Frontal cortex (tissue), 2 donors: ENCODE measurements around a stretch of chr17.

- RAMPAGE, long total RNA, result no peak
Measured at GRCh38 chr17:82239661-82240813, 11.2 kb downstream of the SLC16A3 start.

- RAMPAGE, long total RNA, result no peak
Measured at GRCh38 chr17:82241368-82242041, 12.7 kb downstream of the SLC16A3 start.

DNA sequence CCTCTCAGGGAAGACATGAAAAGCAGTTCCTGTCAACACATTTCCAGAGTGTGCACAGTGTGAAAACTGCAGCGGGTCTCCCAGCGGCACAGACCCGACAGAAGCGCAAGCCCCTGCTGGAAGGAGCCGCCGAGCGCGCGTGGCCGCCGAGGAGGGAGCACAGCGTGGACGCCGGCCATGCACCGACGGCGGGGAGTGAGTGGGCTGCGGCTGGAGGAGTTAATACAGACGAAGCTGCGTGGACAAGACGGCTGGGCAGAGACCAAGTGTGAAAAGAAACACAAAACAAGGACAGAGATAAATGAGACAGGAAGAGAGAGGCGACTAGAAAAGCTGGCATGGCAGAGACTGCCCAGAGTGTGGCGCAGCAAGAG lies 16.3 kb downstream of the SLC16A3 start:
- RAMPAGE, long total RNA, result no peak

DNA sequence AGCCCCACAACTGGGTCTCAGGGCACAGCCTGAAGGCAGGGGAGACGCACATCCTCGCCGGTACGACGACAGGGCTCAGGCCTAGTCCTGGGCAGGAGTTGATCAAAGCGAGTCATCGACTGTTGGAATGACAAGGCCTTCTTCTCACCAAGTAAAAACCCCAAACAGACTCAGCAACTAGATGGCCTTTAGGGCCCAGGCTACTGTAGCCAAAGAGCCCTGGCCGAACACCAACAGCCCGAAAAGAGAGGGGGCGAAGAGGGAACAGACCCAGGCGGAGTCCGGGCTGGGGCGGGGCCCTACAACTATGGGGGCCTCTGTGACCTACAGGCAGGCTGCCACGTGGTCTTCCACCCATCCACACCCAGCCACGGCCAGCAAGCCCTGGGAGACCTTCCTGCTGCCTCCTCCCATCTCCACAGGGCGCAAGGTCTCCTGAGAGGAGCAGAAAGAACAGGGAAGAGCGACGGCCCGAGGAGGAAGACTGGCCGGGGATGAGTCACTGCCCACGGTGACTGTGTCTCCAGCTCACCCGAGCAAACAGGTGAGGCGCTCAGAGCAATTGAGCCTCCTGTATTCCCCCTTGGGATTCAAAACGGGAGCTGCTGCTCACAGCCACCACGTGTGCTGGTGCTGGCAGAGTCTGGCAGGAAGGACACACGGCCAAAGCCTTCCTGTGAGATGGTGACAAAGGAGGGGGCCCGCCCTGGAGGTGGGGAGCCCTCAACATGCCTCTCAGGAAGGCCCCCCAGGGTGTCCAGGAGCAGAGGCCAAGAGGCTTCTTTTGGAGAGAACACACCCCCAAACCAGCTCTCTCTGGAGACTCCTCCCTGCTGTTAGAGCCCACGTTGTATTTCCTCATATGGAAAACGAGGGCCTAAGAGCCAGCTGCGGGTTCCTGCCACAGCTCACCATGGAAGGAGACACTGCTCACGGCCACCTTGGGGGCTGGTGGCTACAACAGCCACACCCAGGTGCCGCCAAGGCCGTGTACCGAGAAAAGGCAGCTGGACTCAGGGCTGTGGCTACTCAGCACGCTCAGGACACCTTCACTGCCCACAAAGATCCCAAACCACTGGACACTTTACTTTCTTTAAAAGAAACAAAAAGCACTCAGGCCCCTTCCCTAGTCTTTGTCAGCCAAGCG lies 17.9 kb downstream of the SLC16A3 start:
- RAMPAGE, long total RNA, result no peak

- RAMPAGE, long total RNA, result no peak
Measured at GRCh38 chr17:82309851-82310511, 7.4 kb downstream of the CD7 start.

- RAMPAGE, long total RNA, result no peak
Measured at GRCh38 chr17:82331336-82331866, 2.2 kb downstream of the SECTM1 start.

DNA sequence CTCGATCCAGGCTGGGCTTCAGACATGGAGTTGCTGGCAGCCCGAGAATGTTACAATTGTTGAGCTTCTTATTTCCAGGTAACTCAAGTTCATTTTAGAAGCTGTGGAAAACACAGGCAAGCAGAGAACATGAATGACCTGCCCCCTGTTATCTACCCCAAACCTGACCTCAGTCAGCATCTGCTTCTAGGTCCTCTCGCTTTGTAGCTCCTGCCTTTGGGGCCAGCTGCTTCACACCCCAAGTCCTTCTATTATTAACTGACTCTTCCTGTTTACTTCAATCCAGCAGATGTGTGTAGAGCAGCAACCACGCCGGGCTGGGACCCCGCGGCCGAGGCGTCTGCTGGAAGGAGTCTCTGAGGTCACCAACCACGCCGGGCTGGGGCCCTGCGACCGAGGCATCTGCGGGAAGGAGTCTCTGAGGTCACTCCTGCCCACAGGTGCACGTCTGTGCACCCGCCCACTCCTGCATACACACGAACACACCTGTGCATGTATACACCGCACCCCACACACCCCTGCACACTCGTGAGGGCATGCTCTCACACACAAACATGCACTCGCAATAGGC lies 7.9 kb upstream of the TEX19 start:
- RAMPAGE, long total RNA, result no peak

DNA sequence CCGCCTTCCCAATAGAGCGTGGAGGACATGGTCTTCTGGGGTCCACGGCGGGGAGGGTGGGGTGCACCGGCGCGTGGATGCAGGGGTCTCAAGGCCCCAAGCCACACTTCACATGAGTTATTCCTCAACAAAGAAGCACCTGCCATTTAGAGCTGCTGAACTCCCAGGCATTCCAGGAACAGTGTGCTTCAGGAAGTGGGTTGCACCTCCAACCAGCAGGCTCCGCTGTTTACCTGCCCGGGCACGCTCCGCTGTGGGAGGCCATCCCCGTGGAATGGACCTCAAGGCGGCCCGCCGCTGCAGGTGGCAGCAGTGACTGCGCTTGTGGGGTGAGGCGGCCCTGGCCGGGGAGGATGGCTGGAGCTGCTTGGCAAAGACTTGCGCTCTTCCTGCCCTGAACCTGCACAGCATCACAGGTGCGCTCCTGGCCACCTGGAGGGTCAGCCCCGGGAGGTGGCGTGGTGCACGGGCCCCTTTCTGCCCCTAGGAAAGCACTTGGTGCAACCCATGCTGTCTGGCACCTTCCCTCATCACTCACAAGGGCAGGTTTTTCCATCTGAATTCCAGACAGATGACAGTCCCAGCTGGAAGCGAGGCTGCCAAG lies 13.1 kb downstream of the UTS2R start:
- RAMPAGE, long total RNA, result no peak

DNA sequence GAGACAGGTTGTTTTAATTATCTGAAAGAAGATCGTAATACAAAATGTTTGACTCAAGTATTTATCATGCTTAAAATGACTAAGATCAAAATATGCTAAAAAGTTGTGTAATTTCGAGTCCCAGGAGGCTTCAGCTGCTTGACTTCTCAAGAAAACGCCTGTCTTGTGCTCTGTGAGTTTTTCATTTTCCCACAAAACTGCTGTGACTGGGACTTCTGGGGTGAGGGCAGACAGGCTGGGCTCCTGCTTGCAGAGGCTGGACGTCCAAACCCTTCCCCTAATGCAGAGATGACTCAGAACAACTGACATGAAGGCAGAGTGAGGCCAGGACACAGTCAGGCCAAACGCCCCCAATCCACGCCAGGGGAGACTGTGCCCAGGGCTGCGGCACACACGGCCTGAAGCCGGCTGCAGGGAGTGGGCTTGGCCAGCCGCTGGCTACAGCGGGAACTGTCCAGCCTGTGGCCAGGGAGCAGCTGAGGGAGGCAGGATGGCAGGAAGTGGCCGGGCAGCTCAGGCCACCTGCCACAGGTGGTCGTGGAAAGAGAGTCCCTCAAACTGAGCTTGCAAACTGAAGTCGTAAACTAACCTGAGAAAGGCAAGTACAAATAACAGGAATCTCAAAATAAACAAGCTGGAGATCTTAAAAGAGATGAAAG lies 21.5 kb upstream of the HEXD start:
- RAMPAGE, long total RNA, result no peak

DNA sequence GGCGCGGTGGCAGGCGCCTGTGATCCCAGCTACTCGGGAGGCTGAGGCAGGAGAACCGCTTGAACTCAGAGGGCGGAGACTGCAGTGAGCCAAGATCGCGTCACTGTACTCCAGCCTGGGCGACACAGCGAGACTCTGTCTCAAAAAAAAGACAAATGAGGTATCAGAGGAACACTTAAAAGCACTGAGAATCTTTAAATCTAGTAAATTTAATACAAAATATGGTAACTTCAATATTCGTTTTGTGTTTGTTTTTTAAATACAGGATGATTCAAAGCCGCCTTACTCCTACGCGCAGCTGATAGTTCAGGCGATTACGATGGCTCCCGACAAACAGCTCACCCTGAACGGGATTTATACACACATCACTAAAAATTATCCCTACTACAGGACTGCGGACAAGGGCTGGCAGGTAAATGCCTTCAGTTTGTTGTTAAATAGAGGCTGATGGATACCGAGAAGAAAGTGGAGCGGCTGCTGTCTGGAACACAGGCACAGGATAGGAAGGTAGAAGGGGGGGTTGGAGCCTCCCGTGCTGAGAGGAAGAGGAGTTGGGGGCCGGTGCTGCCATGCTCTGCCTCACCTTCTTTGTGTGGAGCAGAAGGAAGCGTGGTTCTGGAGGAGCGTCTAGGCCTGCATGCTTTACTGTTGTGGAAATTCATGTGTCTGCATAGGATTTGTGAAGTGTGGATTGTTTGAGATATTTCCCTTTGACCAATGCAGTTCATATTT lies 52.1 kb downstream of the FOXK2 start:
- RAMPAGE, long total RNA, result no peak

DNA sequence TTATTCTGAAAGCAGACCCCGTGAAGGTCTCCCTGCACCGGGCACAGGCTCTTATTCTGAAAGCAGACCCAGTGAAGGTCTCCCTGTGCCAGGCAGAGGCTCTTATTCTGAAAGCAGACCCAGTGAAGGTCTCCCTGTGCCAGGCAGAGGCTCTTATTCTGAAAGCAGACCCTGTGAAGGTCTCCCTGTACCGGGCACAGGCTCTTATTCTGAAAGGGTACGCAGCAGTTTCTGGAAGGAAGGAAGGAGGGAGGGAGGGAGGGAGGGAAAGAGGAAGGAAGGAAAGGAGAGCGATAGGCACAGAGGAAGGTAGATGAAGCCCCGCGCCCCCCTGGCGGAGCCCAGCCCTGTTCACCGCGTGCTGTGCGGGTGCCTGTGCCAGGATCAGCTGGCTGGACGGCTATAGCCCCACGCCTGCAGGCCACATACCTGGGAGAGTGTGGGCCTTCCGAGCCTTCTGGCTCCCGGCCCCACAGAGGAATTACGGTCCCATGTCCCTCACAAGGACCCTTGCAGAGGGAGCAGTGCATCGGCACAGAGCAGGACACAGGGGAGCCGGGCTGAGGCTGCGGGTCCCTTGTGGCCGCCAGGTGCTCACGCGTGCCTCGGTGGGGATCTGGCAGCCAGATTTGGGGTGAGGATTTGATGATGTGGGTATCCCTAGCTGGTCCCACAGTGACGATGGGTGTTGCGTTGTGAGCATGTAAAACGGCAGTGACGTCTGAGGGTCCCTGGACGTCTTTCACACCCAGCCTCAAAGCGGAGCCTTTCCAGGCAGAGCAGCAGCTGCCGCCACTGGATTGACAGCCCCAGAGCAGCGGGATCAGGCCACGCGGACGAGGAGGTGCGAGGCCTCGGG lies 54.9 kb downstream of the WDR45B start:
- RAMPAGE, long total RNA, result no peak

DNA sequence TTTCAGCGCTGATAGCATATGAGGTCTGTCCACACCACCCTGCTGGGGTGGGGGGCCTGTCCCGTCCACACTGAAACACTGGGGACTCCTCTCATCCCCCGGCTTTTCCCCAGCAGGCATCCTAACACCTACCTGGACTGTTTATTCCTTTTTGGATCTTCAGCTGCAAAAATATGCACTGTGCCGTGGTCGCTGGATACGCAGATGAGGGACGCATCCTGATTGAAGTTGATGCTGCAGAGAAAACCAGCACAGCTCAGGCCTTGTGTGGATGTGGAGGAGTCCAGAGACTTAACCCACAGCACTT lies 31.1 kb downstream of the WDR45B start:
- RAMPAGE, long total RNA, result no peak

DNA sequence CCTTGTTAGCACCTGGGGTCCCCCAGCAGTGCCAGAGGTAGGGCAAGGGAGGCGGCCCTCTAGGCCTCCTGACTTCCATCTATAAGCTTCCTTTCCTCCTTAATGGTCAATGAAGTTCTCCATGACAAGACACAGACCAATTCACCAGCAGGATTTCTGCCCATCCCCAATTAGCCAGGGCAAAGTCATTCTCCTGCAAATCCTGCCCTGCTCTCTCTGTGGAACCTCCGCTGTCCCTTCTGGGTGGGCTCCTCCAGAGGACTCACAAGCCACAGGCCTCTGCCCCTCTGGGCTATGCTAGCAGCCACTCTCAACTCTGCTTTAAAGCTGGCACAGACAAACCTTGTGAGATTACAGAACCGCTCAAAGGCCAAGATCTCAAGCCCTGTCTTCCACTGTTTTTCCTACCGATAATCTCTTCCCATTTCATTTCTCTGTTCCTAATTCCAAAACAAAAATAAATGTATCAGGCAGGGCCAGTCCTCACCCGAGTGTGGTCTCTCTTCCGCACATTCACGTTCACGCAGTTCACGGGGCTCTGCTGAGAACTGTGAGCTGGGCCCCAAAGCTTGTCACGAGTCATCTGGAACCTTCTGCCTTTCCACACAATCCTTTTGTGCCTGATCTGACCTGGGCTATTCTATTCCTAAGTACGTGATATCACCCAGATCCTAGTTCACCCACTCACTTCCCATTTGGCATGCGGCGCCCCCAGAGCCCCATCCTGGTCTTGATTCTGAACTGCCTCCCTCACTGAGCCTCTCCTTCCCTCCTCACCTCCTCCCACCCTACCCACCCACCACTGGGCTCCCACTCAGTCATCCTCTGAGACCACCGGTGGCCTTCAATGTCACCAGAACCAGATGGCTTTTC lies 18.8 kb downstream of the WDR45B start:
- RAMPAGE, long total RNA, result no peak

- RAMPAGE, long total RNA, result no peak
Measured at GRCh38 chr17:82647192-82648154, 771 bp downstream of the WDR45B start.

- RAMPAGE, long total RNA, result no peak
Measured at GRCh38 chr17:82658354-82658880, 10.2 kb upstream of the WDR45B start.

GRCh38 chr17:82781382-82782236 lies 29.7 kb downstream of the TBCD start:
- RAMPAGE, long total RNA, result no peak

DNA sequence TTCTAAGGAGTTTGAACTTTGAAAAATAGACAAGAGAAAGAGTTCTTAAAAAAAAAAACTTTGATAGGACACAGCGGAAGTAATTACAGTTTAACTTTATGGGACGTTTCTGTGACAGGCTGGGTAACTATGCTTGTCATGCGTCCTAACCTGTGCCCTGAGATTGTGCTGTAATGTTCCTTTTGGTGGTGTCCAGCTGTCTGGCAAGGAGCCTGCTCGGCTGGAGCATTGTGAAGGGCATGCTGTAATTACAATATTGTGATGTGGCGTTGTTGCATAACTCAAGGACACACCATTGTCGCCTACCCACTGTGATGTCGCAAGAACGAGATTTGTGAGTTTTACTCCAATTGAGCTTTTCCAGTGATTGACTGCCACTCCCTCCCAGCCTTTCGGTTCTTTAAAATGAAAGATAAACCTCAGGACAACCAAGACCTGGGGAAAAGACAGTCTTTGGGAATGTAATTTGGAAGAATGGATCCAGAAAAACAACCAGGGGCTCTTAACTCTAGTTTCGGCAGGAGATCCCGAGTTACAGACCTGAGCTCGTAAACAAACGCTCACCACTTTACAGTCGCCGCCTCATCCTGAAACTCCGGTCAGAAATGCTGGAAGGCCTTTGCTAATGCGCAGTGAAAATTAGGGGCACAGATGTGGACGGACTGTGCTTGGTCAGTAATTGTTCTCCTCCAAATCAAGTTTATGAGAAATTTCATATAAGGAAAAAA lies 1.4 kb downstream of the ZNF750 start:
- RAMPAGE, long total RNA, result no peak

- RAMPAGE, long total RNA, result no peak
Measured at GRCh38 chr17:82876049-82876671, 36.3 kb upstream of the ZNF750 start.

DNA sequence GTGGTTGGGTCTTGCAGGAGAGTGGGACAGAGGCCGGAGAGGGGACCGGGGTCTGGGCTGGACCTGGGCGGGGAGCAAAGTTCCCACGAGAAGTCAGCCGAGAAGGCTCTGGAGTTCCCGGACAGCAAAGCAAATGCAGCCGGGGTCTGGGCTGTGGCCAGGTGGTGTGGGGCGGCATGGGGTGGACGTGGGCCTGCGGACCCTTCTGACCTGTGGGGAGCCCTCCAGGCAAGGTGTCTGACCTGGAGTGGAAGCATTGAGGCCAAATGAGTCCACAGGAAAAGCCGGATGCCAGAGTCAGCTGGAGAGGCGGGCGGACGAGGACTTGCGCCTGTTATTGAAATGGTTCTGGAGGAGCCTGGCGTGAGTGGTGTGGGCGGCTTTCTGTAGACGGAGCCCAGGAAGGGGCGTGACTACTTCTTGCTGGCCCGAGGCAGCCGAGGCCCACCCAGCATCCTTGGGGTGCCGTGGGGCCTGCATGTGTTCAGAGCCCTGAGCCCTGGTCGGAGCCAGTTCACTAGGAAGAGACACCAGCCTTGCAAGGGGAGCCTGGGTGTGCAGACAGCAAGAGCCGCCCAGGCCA lies 50.5 kb upstream of the ZNF750 start:
- RAMPAGE, long total RNA, result no peak

DNA sequence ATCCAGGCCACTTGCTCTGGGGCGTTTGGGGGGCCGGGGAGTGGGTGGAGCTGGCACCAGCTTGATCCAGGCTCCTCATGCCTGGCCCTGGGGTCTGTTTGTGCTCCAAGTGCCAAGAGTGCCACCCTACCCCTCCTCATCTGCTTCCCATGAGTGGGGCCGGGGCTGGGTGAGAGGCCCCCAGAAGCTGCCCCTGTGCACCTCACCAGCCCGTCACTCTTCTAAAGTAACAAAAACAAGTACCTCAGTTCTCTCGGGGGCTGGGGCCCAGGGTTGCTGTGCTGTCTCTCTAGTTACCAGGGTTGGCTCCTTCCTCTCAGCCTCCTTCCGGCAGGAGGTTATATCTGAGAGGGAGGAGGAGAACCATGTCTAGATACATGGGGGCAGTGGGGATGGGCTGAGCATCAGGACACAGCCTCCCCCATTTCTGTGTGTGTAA lies 101.9 kb upstream of the ZNF750 start:
- RAMPAGE, long total RNA, result no peak